HT1080 (cell line): ENCODE measurements around the genes OR4L1, OR4N5, PARP2 and OR6S1.

GRCh38 chr14:20059633-20060340 is at the start of gene OR4L1:
Gene OR4L1 (plus strand): TSS chr14:20060045.
RAMPAGE:
- cytosol, long total RNA: no peak
- long total RNA: no peak
- nucleus, long total RNA: no peak

GRCh38 chr14:20138387-20139059 is at the start of gene OR4N5:
Gene OR4N5 (plus strand): TSS chr14:20138820.
RAMPAGE:
- cytosol, long total RNA: no peak
- long total RNA: no peak
- nucleus, long total RNA: no peak

DNA sequence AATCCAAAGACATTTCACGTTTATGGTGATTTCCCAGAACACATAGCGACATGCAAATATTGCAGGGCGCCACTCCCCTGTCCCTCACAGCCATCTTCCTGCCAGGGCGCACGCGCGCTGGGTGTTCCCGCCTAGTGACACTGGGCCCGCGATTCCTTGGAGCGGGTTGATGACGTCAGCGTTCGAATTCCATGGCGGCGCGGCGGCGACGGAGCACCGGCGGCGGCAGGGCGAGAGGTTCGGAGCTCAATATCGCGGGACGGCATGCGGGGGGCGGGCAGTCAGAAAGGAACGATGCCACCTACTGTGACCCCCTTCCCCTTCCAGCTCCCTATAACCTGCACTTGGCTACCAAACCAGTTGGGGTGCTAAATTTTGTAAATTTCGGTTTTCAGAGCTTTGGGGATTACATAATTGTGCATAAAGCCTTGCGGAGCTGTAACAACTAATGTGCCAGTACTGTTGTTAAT is at the start of gene PARP2:
Gene PARP2 (plus strand): TSS at position 185 of the 470 bp plus-strand sequence.
RAMPAGE:
- cytosol, long total RNA: start-site peak on the plus strand centred at position 182 of the sequence, 21 bp wide, 169 and 151 reads in 2 replicates
- long total RNA: start-site peak on the plus strand centred at position 175 of the sequence, 22 bp wide, 194 reads
- nucleus, long total RNA: no peak

GRCh38 chr14:20427181-20427536 is 8.8 kb downstream of the KLHL33 start:
RAMPAGE:
- cytosol, long total RNA: no peak
- long total RNA: no peak
- nucleus, long total RNA: no peak

DNA sequence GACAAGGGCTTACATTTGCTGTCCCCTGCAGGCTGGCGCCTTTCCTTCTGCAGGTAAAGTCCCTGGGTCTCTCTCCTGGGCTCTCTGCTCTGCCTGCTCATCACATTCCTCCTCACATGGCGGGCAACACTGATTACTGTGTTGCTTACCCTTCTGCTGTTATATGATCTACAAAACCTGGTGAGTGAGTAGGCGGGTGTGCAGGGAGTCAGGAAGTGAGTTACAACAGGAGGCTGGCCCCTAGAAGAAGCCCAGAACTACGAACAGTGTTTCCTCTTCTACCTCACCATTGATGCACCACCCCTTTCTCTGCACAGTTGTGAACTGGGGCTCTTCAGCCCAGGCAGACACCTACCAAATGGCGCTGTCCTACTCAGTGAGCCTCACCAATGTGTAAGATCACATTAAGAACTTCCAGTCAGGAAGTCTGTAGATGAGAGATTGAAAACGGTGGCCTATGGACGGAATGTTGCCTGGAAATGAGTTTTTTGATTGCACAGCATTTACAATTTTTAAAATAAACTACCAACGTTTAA is 5.0 kb upstream of the KLHL33 start:
RAMPAGE:
- cytosol, long total RNA: no peak
- long total RNA: no peak
- nucleus, long total RNA: no peak

DNA sequence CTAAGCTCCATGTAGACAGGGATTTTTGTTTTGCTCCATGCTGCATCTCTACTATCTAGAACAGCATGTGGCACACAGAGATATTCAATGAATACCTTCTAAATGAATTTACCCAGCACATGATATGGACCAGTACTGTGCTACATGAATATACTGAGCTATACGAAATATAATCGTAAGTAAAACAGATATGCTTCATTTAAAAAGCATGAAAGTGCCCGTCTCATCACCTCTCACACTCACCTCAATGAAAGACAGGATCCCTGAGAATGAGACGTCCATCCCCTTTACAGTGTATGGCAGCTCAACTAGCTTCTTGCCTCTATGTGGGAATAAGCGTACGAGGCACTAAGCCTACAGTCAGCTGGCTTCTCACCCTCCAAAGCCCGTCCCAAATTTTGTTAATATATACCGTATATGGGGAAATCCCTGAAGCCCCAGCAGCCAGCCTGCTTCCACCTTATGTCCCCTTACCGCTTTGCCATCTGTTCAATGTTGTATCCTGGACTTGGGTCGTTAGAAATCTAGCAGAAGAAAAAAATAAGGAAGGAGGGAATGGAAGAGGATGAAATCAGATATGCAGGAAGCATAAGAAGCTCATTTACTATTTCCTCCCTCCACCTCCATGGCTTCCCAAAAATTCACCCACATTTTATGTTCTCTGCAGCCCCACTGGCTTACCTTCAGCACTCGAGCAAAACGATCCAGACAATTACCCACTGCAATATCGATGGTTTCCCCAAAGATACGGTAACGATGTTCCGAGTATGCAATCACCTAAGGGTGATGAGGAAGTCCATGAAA is 5.9 kb downstream of the OSGEP start:
RAMPAGE:
- cytosol, long total RNA: no peak
- long total RNA: no peak
- nucleus, long total RNA: no peak

GRCh38 chr14:20476573-20477755 is 7.8 kb downstream of the PNP start:
RAMPAGE:
- cytosol, long total RNA: no peak
- long total RNA: no peak
- nucleus, long total RNA: no peak

DNA sequence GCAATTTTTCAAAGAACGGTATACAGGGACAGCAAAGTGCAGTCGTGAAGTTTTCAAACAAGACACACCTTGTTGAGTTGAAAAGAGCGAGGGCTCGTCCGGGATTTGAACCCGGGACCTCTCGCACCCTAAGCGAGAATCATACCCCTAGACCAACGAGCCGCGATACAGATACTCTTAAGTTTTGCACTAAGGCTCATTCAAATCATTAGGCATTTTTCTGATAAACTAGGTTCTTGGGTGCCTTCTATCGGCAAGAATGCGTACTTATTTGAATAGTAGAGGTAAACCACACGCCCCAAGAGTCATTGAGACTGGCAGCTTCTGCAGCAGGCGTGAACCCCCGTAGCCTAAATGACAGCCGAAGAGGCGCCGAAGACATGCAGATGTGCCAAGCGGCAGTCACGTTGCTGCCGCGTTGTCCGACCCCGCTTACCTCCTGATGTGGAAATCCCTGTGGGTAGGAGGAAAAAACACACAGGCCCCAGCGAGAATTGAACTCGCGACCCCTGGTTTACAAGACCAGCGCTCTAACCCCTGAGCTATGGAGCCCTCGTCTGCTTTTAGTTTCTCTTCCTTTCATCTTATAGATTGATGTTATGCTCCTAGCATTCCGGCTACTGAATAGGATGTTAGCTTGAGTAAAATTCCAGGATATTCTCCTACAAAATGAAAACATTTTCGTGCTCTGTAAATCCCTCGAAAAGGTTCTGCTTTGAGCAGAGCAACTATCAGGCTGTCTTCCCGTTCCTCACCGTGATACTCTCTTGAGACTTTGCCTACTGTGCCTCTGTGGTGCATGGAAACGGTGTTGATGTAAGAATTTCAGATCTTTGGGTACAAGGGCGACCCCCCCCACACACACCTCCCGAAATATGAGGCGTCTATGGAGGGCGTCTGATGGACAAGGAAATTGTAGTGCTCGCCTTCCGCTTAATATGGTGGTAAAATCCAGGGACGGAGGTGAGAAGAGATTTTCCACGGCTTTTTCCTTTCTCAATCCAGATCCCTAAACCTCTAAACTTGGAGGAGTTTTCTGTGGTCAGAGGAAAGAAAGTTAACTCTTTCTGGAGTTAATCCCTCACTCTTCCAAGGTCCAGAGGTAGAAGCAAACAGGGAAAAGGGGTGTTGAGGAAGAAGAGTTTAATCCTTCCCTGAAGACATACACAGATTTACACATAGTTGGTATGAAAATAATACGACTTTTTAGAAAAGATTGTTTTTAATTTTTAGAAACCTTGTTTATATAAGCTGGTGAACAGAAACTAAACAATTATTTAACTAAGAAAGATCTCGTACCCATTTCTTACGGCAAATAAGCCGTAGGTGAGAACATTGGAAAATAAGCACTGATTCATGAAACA is 22.6 kb upstream of the RNASE12 start:
RAMPAGE:
- cytosol, long total RNA: no peak
- long total RNA: no peak
- nucleus, long total RNA: no peak

RAMPAGE:
- cytosol, long total RNA: no peak
- long total RNA: no peak
- nucleus, long total RNA: no peak
Observed at GRCh38 chr14:20641636-20642104, at the start of gene OR6S1. Gene OR6S1 (minus strand): TSS chr14:20641691.

DNA sequence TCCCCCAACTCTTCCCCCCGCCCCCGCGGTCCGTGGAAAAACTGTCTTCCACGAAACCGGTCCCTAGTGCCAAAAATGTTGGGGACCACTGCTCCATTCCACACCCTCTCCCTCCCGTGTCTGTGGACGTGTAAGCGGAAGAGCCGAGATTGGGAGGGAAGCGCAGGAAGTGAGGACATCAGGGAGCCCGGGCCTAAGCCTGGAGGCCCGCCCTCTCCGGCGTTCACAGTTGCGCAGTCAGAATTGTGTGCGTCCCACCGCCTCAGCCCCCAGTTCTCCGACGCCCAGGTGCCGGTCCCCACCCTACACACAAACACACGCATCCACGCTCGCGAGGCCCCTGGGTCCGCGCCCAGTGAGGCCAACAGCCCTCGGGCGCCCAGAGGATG is 1.7 kb upstream of the RNASE4 start:
RAMPAGE:
- cytosol, long total RNA: no peak
- long total RNA: no peak
- nucleus, long total RNA: no peak

RAMPAGE:
- cytosol, long total RNA: no peak
- long total RNA: no peak
- nucleus, long total RNA: no peak
Observed at GRCh38 chr14:20685900-20686450, 1.6 kb downstream of the RNASE4 start.

RAMPAGE:
- cytosol, long total RNA: no peak
- long total RNA: no peak
- nucleus, long total RNA: no peak
Observed at GRCh38 chr14:20706586-20707442, 18.2 kb downstream of the ANG start.

DNA sequence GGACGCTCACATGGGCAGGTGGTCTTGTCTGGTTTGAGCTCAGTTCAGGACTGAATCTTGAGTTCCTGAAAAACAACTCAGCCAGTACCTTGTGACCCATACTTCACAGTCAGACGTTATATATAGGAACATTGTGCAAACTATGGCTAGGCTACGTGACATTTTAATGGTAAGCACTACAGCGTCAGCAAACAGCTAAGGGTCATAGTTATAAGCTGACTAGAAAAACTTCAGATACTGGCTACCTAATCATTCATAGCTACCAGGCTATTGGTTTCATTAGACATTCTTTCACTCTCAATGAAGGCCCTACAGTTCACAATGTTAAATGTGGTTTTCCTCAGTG is 14.8 kb upstream of the EDDM3A start:
RAMPAGE:
- cytosol, long total RNA: no peak
- long total RNA: no peak
- nucleus, long total RNA: no peak

DNA sequence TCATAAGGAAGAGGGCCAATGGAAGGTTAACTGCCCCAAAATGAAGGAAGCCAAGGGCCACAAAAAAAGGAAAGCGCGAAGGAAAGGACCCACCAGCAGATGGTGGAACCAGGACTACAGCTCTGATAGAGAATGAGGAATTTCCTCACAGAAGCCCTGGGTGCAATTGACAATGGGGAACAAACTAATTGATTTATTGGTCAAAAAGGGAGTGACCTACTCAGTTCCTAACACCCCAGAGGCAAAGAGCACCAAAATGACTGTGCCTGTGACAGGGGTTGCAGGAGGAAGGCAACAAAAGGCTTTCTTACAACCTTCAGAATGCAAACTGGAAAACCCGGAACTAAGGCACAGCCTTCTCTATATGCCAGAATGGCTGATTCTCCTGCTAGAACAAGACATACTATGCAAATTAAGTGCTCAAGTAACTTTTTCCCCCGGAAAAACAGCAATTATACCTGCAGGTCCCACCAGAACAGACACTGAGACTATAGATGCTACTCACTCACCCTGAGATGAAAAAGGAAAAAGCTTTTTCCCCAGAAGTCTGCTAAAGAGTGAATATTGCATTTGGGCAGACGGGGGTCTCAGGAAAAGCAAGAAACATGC is 9.6 kb upstream of the EDDM3B start:
RAMPAGE:
- cytosol, long total RNA: no peak
- long total RNA: no peak
- nucleus, long total RNA: no peak

DNA sequence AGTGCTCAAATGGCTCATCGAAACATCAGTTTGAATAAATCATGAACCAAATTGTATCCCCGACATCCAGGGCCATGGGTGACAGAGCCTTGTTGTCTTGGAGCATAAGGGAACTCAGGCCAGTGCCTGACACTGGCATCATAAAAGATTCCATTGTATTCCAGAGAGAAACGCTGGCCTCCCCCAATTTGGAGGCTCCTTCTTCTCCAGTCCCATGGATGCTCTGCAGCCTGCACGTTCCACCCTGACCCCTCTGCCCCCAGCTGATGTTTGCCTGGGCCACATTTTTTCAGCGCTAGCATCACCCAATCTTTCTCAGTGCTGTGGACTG is 281 bp downstream of the RNASE1 start:
RAMPAGE:
- cytosol, long total RNA: no peak
- long total RNA: no peak
- nucleus, long total RNA: no peak

DNA sequence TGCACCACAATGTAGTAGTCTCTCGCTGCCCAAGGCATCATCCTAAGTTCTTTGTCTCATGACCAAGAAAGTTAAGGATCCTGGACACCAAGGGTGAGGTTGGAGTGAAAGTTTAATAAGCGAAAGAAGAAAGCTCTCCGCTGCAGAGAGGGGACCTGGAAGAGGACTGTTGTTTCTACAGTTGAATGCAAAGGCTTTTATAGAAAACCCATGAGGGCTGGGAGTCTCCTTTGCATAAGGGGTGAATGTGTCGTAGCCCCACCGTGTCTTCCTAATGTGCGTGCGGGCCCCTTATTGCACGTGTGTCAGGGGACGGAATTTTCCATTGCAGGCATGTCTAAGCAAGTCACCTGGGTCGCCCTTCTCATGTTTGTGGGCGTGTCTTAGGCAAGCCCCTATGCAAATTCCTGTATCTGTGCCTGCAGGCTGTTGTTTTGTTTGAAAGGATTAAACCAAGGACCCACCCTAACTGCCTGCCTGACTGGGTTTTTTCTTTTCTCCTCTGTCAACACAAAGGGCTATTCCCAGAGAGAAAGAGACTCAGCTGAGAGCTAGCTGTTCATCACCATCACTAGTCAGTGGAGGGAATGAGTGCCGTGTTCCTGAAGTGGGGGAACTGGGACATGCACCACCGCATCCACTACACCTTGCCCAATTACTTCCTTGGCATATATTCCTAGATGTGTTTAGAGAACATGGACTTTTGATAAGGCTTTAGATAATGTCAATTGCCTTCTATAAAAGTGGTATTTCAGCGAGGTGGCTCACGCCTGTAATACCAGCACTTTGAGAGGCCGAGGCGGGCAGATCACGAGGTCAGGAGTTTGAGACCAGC is 17.8 kb upstream of the RNASE1 start:
RAMPAGE:
- cytosol, long total RNA: no peak
- long total RNA: no peak
- nucleus, long total RNA: no peak

RAMPAGE:
- cytosol, long total RNA: no peak
- long total RNA: no peak
- nucleus, long total RNA: no peak
Observed at GRCh38 chr14:20827918-20828186, 25.2 kb upstream of the RNASE1 start.

DNA sequence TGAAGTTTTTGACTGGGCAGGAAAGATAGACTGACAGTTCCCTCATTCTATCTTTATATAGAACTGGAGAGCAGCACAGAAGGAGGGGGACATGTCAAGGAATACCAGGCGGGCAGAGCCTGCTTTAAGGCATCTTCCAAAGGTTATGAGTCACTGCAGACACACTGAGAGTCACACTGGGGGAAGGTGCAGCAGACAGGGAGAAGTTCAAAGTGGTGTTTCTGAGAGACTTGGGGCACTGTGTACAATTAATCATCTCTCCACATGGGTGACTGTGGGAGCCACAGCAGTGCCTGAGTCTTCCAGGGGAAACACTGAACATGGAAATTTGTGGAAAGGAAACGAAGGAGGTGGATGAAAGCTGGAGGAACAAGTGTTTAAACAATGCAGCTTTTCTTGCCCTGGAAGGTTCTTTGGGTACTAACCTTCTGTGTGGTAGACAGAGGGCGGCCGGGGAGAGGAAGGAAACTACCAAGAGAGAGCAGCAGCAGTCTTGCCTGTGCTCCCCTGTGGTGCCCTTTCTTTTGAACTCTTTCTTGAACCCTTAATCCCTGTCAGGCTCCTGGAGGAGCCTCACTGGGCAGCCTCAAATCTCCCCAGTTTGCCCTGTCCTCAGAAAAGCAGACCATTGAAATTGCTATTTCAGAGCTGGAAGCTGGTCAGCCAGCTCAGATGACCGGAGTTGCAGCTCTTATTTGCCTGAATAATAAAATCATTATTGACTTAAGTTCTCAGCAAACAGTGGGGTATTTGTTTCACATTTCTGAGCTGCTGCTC is 42.4 kb upstream of the RNASE3 start:
RAMPAGE:
- cytosol, long total RNA: no peak
- long total RNA: no peak
- nucleus, long total RNA: no peak

DNA sequence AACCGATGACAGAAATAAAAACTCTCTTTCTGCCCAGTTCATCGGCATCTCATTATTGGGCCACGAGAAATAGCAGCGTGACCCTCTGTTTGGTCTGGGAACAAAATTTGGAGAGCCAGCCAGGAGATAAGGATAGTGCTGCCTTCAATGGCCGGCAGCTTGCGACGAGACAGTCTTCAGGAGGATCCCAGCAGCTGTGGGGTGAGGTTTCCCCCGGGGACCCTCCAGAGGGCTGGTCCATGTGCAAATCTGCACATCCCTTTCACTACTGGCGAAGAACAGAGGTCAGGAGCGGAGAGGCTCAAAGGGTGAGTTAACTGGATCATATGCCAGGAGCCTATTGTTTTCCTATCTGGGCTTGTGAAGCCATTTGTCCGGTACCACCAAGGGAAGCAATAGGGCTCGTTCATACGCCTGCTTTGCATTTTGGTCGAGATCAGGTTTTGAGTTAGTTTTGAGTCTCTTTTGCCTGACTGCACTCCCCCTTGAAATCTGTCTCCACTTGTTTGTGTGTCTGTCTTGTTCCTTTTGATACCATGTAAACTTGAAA is 4.8 kb downstream of the SLC39A2 start:
RAMPAGE:
- cytosol, long total RNA: no peak
- long total RNA: no peak
- nucleus, long total RNA: no peak

DNA sequence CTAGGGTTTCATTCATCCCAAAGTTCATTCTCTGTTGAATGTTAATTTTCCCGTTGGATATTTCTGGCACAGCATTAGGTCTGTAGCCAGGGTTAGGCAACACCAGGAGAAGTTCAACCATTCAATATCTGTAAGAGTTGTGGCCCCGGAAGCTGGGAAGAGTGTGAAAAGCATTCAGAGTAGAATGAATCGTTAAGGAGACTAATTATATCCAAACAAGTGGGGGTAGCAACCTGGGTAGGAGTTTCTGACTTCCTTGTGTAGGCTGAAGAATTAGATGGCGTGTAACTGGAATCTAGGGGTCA is 3.5 kb downstream of the RNASE8 start:
RAMPAGE:
- cytosol, long total RNA: no peak
- long total RNA: no peak
- nucleus, long total RNA: no peak